ENCODE measurements around the gene PPP1R1B.

- RRBS = 14% methylated on average over 5 of the region's 20 CpGs
These were observed at the start of gene PPP1R1B for GRCh38 chr17:39626529-39627041. PPP1R1B (plus strand) TSS chr17:39626952.

- RRBS = no CpG with 5 or more reads among the region's 5 CpGs
These were observed 13.8 kb downstream of the STARD3 start for GRCh38 chr17:39650755-39651183.

GRCh38 chr17:39669792-39670879 is 1.9 kb downstream of the PNMT start:
- RRBS = 92% methylated on average over 2 of the region's 24 CpGs

- RRBS = no CpG with 5 or more reads among the region's 11 CpGs
These were observed 3.8 kb upstream of the ERBB2 start for GRCh38 chr17:39695999-39696548.

- RRBS = no CpG with 5 or more reads among the region's 25 CpGs
These were observed 6.3 kb downstream of the ERBB2 start for GRCh38 chr17:39705677-39706977.

DNA sequence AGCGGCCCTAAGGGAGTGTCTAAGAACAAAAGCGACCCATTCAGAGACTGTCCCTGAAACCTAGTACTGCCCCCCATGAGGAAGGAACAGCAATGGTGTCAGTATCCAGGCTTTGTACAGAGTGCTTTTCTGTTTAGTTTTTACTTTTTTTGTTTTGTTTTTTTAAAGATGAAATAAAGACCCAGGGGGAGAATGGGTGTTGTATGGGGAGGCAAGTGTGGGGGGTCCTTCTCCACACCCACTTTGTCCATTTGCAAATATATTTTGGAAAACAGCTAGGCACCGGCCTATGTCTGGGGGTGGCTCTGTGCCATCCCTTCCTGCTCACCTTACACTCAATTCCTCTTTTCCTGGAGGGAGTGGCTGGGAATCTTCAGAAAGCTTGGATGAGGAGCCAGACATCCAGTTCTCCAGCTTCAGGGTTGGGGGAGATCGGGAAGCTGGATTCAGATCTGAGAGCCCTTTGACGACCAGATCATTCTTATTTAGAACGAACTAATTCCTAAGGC is 1.9 kb downstream of the MIEN1 start:
- RRBS = no CpG with 5 or more reads among the region's 6 CpGs

GRCh38 chr17:39777634-39778375 is 40.1 kb downstream of the GRB7 start:
- RRBS = no CpG with 5 or more reads among the region's 11 CpGs

- RRBS = no CpG with 5 or more reads among the region's 8 CpGs
These were observed 957 bp upstream of the ZPBP2 start for GRCh38 chr17:39866994-39867495.

DNA sequence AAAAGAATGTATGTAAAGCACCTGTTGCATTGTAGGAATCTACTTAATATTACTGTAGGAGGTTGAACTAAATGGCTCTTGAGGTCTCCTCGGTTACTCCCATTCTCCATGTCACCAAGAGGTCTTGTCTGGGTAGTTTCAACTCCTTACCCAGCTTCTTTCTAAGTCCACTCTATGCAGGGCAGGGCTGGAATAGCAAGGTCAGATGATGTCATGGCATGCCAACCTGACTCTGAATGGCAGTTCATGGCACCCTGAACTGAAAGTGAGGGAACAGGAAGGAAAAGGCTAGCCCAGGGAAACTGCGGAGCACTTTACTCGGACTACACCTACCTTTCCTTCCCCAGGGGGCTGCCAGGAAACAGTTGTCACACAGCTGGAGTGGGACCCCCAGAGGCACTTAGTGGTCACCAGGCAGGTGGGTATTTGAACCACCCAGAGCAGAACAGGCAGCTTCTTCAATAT is 973 bp downstream of the LRRC3C start:
- RRBS = no CpG with 5 or more reads among the region's 3 CpGs

DNA sequence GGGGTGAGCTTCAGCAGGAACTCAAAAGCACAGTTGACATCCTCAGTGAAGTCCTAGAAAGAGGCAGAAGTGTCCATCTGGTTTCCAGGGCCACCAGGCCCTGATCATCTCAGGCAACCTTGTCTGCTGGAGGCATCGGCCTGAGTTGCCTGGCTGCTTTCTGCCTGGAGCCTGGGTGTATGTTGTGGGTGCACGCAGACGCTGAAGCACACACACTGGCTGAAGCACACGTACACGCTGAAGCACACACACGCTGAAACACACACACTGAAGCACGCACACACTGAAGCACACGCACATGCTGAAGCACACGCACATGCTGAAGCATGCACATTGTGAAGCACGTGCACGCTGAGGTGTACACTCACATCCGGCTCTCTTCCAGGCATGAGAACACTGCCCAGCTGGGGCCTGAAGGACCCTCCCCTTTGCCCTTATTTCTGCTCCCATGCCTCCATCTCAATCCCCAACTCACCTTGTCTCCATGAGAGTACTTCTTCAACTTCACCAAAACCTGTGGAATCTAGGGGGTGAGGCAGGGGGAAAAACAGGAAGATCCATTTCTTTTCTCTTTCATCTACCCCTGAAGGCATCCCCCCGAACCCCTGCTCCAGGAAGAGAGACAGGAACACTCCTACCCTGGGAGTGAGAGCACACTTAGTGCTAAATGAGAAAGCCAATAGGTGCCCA is 16.5 kb downstream of the CSF3 start:
- RRBS = no CpG with 5 or more reads among the region's 13 CpGs

DNA sequence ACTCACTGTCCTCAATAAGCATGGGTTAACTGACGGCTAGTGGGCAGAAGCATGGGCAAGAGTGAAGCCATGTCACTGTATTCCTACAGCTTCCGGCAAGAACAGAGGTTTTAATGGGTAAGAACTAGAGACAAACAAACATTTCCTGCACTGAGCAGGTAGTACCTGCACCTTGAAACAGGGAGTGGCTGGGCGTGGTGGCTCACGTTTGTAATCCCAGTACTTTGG is 17.6 kb downstream of the MED24 start:
- RRBS = no CpG with 5 or more reads among the region's 4 CpGs

DNA sequence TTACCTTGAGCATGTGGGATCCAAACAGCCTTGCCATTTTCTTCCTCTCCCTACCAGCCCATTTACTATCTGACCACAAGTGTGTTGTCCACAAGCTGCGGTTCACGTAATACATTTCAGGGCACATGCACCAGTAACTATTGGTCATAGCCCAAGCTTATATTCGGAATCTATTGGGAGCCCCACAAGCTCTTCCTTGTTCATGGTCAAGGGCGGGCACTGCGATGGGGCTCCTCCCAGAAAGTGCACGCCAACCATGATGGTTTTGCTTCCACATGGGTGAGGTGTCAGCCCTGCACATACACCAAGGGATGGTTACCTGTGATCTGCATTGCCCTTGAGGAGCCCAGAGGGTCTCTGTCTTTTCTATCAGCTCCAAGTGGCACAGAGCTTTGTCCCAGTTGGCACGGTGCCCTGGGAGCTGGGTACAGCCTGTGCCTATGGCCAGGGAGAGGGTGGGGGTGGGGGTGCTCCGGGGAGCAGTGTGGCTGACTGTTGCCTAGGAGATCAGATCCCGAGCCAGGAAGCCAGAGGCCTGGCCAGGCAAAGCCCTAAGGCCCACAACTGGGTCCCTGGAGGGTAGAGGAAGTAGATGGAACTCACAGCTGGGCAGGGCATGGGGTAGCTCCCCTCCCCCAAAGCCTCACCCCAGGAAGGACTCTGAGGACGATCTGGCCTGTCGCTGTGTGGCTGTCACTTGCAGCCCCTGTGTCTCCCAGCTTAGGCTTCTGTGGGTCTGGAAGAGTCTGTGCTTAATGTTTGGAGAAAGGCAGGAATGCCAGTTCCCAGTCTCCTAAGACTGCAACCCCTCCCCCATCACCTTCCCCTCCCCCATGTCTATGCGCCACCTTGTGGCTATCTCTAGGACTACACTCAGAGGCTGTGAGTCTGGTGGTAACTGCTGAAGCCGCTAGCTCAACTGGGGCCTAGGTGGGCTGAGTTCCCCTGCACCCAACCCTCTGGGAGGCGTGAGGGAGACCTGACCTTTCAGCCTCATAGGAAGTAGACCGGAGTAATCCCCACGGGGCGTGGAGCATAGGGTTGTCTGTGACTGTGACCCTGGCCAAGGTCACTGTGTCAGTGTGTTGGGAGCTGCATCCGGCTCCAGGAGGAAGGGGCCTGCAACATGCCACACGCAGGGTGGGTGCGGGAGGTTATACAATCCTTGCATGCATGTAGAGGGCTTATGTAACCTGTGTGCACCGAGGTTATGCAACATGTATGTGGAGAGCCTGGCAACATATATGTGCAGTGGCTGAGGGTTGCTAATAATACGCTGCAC is 12.5 kb downstream of the THRA start:
- RRBS = 68% methylated on average over 4 of the region's 22 CpGs

GRCh38 chr17:40097881-40098911 is 2.2 kb downstream of the NR1D1 start:
- RRBS = no CpG with 5 or more reads among the region's 10 CpGs

GRCh38 chr17:40122470-40122917 is 723 bp downstream of the MSL1 start:
- RRBS = 6% methylated on average over 16 of the region's 50 CpGs

DNA sequence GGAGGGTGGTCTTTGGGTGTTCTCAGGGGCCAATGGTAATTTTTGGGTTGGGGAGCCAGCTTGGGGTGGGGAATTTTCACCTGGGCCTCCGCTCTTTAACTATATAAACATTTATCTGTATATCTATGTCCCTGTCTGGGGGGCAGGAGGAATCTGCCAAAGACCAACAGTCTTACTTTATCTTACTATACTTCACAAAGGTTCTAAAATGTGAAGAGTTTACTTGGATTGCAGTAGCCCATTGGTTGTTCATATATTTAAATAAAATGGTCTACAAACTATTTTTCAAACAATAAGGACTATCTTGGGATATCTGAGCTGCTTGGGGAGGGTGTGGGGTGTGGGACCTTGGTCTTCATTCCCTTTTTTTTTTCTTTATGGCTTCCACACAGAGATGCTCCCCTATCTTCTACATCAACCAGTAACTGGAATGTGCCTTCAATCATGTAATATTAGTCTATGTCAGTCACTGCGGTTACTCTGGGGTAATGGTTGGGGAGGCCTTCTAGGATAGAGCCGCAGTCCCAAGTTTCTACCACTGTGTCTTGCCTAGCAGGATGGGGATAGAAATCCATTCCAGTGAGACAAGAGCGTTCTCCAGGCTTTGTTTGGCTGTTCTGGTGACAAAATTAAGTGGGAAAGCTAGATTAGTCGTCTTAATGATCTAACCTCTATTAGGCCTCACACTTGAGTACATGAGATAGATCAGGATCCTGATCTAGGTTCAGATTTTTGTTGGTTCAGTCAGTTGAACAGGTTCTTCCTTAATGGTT is 8.4 kb downstream of the MSL1 start:
- RRBS = no CpG with 5 or more reads among the region's 5 CpGs

GRCh38 chr17:40168106-40168738 is 9.0 kb upstream of the RAPGEFL1 start:
- RRBS = no CpG with 5 or more reads among the region's 9 CpGs

DNA sequence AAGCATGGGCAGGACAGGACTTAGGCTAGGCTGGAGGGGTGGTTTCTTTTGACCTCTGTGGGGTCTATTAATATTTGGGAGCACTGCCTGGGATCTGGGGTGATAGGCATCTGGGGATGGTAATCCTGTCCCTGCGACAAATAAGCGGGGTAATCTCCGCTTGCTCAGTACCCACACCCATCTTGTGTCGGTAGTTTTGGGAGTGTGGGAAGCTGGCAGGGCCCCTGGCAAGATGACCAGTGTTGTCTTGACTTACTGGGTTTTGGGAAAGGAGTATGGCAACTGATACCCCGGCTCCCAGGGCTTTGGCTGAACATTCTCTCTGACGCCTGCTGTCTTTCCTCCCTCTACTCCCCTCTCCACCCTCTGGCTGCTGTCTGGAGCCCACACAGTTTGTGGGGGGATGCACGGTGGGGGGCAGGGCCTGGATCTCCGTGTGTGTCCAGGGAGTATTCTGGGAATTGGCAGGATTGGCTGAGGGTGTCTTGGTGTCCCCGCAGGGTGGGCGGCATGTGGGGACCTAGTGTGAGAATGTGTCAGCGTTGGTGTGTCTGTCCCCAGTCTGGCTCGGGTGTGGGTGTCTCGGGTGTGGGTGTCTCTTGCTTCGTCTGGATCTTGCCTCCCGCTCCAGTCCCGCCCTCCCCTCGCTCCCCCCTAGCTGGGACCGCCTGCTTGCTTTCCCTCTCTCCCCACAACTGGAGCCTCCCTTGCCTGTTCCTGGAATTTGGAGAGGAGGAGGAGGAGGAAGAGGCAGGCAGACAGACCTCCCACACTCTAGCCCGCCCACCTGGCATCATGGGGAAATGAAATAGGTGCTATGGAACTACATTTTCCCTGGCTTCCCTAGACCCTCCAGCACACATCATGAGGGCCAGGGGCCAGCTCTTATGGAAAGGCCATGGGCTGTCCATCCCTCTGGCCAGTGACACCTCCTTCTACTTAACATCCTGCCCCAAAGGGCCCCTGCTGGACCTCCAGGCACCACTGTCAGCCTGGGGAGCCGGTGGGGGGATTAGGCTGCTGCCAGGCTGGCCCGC is 12.0 kb downstream of the RARA start:
- RRBS = no CpG with 5 or more reads among the region's 21 CpGs

DNA sequence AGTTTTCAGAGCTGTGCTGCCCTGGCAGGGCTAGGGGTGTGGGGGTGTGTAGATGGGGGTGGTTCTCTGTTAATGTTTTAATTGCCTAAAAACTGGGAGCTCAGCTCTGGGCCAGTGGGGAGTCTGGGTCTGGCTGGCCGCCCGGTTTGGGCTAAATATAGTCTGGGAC is 12.9 kb downstream of the RARA start:
- RRBS = no CpG with 5 or more reads among the region's 2 CpGs